Frontal cortex (tissue), 2 donors: ENCODE data around the genes KLRB1 and KLRC3.

- RAMPAGE, long total RNA, result no peak
These were observed 32.5 kb upstream of the PZP start for GRCh38 chr12:9240781-9241088.

DNA sequence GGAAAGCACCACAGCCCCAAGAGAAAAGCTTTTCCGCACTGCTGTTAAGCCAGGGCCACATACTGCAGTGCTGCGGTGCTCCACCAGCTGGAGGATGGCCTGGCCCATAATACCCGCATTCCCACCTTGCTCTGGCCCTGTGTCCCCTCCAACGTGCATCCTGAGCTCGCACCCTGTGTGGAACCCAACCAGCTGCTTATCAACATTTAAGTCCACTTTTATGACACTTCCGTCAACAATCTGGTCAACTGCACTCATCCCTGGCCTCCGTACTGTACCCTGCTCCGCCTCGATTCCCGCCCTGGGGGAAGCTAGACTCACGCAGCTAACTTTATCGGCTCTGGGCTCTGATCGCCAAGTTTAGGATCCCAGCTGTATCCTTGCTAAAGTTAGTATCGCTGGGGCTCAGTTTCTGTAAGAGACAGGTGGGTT is 160.4 kb downstream of the KLRB1 start:
- RAMPAGE, long total RNA, result no peak

DNA sequence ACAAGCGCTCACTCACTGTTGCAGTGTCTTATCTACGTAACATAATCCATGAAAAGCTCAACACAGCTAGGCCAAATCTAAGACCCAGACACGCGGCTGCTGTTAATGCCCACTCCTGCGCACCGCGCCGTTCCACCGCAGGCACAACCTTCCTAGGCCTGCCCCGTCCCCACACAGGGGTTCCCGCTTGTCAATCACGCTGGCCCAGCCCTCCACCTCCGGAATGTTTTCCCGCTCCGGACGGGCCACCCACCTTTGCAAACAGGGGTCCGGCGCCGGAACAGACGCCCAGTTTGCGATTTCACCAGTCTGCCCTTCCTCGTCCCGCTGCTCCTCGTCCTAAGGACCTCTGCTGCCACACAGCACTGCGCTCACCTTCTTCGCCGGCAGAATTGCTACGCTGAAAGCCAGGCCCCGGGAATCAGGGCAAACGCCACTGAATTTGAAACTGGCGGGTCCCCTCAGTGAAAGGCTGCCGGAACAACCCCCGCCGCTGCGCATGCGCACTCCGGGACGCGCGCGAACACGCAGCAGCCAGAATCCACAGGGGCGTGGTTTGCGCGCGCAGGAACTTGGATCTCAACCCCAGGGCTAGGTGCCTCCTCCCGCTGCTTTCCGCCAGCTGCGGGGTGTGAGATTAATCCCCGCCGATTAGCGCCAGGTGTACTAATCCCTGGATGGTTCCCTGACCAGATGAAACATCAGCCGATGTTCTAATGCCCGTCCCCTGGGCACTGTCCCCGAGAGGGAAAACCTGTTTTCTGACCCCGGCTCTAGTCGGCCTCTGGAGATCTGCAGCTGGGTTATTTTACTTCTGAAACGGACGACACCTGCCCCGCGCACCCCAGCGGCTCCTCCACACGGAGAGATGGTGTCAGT is 159.7 kb downstream of the KLRB1 start:
- RAMPAGE, long total RNA, result no peak

GRCh38 chr12:9449611-9450124 is 158.0 kb downstream of the KLRB1 start:
- RAMPAGE, long total RNA, result no peak

DNA sequence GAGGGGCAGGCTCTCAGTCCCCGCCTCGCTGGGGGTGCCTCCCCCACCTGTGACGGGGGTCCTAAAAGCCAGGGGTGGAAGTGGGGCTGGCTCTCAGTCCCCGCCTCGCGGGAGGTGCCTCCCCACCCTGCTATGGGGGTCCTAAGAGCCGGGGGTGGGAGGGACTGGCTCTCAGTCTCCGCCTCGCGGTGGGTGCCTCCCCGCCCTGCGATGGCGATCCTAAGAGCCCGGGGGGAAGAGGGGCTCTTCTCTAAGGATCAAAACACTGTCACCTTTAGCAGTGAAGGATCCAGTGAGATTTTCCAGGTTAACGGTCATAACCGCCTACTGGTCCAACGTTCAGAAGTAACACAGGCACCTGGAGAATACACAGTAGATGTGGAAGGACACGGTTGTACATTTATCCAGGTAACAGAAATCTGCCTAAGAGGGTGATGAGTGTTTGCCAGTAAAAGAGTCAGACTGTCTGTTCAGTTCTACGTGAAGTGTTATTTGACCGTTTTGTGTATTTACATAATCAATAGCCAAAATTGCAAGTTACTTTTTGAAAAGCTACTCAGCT is 37.1 kb downstream of the KLRB1 start:
- RAMPAGE, long total RNA, result no peak

DNA sequence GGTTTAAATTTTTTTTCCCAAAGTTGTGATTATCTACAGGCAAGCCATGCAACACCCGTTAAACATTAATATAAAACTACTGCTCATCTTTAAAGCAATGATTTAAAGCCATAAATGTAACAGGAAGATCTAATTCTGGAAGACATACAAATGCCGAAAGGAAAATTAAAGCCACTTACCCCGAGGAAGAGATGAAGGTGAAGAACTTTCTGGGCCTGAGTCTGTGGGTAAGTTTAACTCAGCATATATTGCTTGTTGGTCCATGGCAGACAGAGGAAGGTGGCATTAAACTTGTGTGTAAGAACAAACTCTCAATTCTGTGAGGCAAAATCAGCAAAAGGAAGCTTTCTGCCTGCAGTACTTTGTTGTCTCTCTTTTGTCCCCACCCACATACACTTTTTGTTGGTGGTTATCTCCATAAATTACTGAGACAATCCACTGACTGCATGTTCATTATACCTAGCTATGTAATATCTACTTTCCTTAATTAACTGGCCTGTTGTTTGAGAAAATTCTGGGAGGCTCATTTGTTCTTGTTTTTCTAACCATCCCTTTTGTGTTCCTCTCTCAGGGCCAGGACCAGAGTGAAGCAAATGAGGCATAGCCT is at the start of gene KLRB1:
TSS of gene KLRB1 (minus strand) at position 341 of the 607 bp plus-strand sequence.
- RAMPAGE, long total RNA, result no peak

DNA sequence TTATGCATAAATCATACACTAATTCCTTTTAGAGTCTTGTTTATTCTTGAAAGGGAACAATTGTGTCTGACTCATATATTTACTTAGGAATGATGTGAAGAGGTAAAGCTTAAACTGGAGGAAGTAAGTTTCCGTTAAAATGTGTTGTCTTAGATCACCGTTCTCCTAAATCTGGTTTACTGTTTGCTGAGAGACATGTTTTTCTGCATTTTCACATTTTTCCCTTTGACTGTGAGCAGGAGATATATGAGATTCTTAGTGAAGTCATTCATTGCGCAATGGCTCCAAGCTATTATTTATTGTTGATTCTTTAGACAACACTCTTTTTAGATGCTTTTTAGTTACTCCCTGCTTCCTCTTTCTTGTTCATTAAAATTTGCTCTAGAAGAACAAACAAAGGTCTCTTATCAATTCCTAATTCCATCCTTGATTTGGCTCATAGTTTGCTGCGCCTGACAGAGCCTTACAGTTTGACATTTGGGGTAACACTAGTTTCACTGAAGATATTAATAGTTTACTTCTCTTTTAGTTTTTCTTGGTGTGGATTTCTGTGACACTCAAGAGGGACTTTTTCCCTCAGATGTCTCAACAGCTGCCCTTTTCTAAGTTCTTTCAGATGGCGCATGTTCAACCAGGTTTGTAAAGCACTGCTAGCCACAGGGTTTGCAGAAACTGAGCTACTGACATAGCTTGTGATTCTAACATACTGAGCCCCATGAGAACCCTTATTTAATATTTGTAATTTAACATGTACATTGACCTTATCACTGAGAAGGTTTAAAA is 39.1 kb downstream of the CD69 start:
- RAMPAGE, long total RNA, result no peak

DNA sequence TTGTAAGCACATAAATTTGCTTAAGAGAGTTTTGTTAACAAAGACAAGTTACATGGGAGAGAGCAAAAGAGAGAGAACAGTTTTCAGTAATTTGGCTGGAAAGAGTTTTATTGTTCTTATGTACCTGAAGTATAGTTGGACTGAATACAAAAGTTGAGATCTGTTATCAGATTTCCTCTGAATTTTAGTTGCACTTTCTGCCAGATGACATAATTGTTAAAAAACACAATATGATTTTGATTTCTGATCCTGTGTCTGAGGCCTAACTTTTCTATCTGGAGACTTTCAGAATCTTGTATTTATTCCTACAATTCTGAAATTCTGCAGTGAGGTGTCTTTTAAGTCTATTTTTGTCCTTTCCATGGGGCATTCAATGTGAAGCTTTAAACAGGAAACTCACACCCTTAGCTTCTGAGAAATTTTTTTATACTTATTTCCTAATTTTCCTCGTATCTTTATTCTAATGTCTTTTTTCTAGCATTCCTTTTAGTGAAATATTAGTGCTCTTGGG is 23.3 kb downstream of the CD69 start:
- RAMPAGE, long total RNA, result no peak

GRCh38 chr12:9813959-9814814 is 13.1 kb upstream of the KLRF1 start:
- RAMPAGE, long total RNA, result no peak

DNA sequence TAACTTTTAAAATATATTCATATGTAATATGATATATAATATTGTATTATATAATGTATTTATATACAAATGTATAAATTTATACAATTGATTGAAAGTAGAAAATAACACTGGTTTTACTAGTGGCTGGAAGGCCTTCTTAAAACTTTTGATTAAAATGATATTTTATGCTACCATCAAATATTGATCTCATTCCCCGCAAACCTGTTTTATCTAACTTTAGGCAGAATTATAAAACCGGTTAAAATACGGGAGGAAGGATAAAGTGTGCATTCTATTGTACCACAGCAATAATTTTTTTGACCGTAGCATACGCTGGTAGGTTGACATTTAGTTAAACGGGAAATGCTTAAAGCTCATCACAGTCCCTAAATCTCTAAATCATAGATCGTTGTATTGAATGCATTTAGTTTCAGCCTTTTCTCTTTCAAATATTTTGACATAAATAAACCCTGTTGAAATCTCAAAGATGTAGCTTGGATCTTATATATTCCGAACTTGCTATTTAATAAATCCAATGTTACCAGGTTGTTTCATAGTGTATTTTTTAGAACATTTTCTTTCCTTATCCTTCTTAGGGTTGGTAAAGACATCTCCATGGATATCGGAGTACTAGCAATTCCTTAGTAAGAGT is 913 bp downstream of the CLEC2B start:
- RAMPAGE, long total RNA, result no peak

DNA sequence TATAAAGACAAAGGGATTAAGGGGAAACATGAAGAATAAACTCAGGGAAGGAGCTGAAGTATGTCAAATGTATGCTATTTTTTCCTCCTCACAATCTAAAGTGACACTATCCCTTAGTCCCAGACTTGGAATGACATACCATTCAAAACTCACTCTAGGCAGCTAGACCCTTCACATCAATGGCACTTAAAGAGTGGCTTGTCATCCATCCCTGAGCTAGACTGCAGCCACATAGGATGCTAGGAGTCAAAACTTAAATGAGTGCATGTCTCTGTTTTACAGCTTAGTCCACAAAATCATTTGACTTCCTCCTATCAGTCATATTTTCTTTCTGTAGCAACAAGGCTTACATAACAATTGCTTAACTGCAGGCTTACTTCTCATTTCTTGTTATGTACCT is 30.3 kb downstream of the CLEC1A start:
- RAMPAGE, long total RNA, result no peak

DNA sequence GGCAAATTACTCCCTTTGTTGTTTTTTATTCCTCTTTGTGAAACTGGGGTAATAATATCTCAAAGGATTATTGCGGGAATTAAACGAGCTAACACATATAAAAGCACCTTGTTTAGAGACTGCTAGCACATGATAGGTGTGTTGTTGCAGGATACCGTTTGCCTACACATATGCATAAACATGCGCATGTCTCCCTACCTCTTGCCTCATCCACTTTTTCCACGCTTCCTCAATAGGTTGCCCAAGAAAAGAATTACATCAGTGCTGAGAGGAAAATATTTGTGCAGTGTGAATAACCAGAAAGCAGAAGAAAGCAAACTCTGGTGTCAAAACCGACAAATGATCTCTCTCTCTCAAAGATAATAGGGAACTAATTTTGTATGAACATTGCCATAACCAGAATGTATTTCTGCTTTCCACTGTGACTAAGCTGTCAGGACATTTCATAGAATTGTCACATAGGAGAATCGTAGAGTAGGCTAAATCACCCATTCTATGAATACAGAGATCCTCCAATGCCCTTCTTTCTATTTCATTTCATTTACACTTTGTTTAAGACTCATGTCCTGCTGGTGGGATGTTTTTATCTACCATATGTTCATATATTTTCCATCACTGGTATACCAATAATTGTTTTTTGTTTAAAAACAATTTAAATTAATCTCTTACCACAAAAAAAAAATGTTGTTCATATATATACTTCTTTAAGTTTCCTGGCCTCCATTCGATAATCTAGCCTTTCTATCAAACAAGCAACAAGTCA is 1.2 kb downstream of the CLEC7A start:
- RAMPAGE, long total RNA, result no peak

DNA sequence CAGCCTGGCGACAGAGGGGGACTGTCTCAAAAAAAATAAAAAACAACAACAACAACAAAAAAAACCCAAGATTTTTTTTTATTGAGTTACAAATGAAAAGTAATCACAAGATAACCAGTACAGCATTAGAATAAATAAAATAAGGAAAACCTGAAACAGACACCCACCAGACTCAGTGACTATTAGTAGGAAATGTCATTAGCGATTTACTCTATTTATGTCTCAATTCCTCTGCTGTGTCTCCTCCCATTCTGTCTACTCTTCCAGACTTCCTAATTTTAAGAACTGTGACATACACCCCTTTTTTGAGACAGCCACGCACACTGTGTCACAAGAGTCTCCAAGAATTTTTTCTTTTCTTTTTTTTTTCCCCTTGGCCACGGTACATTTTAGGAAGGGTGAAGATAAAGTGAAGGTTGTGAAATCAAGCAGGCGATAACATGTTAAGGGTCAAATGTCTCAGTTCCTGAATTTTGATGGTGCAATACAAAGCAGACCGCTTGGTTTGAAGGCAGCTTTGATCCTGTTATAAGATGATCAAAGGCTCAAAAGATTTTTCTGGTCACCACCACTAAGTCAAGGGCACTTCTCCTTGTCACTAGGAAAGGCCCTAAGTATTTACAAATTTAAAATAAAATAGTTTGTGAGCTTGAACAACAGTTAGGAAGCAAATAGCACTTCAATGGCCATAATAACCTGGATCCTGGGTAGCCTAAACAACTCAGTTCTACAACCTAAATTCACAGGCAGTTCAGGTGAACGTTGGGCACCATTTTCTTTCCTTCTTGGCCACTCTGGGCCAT is 4.3 kb downstream of the OLR1 start:
- RAMPAGE, long total RNA, result no peak

DNA sequence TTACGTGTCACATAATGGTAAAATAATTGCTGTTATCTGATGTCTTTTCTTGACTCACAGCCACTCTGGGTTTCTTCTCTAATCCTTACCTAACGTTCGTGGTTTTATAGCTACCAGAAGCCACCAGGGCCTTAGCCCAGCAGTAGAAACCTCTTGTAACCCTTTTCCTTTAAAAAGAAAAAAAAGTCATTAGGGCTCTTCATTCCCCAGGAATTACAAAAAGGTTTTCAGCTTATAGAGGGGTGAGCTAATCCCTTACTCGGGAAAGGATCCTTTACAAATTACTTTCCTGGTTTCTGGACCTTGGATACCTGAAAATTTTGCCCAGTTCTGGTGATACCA is 1.5 kb downstream of the GABARAPL1 start:
- RAMPAGE, long total RNA, result no peak

DNA sequence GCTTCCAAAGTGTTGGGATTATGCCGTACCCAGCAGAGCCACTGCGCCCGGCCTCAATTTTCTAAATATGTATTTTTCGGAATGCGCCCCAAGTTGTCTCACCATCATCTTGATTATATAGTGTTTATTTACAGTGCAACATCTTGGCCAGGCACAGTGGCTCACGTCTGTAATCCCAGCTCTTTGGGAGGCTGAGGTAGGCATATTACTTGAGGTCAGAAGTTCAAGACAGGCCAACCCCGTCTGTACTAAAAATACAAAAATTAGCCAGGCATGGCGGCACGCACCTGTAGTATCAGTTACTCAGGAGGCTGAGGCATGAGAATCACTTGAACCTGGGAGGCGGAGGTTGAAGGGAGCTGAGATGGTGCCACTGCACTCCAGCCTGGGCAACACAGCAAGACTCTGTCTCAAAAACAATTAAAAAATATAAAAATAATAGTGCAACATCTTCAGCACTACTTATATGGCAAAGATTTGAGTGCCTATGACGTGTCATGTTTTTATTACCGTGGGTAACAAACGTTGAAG is 2.8 kb downstream of the KLRD1 start:
- RAMPAGE, long total RNA, result no peak

- RAMPAGE, long total RNA, result no peak
These were observed 1.9 kb upstream of the KLRK1 start for GRCh38 chr12:10391704-10392077.

DNA sequence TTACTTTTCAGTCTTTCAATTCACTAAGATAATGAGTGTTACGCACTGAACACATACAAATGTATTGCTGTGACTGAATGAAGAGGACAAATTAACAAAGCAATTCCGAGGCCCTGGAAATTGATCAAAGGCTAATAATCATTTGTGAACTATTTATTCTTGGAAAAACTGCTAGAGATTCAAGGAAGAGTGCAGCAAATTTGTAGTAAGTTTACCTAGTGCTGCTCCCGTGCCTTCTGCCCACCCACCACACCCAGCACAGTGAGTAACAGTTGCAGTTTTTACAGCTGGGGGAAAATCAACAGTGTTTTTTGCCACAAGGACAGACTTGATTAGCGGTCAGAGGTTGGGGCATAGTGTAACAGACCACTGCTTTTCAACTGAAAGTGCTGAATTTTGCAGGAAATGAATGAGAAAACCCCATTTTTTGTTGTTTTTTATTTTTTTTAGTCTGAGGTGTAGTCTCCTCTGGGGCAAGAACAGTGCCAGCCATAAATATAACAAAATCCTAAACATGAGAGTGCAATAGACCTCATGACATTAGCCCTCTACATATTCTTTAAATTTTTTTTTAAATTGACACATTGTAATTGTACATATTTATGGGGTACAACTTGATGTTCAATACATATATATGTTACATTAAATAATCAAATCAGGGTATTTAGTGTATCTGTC is 7.5 kb upstream of the KLRK1 start:
- RAMPAGE, long total RNA, result no peak

GRCh38 chr12:10420228-10420646 is at the start of gene KLRC3:
KLRC3 (minus strand) TSS chr12:10420595.
- RAMPAGE, long total RNA, result no peak

DNA sequence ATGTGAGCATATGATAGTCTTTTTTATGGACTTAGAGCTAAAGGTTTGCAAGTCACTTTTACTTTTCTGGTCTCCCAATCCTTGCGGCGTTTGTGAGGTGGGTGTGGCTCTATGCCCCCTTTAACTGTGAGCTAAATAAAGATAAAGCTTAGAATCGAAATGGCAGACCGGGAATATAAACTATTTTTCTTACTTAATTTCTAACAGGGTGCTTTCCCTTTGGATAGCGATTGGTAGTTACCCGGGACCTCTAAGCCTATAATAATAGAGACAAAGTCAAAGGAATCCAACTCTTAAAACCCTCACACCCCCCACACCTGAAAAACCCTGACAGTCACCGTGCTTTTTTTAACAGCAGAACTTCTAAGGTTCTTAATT is 379 bp upstream of the MAGOHB start:
- RAMPAGE, long total RNA, result no peak

DNA sequence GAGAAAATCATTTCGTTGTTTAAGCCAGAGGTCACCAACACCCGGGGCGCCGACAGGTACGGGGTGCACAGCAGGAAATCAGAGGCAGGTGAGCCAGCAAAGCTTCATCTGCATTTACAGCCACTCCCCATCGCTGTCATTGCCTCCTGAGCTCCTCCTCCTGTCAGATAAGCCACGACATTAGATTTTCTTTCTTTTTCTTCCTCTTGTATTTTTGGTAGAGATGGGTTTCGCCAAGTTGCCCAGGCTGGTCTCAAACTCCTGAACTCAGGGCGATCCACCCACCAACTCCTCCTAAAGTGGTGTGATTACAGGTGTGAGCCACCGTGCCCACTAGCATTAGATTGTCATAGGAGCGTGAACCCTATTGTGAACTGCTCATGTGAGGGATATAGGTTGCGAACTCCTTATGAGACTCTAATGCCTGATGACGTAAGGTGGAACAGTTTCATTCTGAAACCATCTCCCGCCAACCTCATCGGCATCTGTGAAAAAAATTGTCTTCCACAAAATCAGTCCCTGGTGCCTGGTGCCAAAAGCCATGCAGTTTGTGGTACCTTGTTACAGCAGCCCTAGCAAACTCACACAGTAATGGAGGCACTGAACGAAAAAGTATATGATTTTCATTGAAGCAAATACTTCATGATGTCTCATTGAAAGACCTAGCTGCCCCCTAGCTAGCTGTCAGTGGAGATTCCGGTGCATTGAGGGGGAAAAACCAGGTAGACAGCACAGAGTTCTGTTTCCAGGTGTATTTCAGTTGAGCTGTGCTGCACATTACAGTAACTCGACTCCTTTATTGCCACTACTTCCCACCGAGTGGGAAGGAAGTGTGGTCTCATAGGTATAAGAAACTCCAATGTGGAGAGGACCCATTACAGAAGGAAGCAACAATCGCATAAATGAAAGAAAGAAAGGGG is 1.4 kb downstream of the STYK1 start:
- RAMPAGE, long total RNA, result no peak